Measurements from ENCODE around the genes GCH1 and SOCS4.

DNA sequence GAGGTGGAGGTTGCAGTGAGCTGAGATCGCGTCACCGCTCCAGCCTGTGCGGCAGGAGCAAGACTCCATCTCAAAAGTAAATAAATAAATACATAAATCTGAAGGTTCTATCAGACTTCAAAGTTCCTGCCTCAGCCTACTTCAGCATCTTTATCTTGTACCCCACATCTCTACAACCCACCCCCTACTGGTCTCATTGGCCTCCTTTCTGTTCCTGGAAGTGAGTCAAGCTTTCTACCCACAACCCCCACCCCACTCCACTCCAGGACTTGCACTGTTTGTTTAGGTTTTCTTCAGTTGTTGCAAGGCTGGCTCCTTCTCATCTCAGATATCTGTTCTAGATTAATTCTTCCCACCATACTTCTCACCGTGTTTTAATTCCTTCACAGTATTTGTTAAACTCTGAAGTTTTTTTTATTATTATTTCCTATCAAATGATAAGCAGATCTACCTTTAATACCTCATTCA, 695 bp upstream of the PSMC6 start:
- PRO-cap: no peak

- PRO-cap: bidirectional peak, plus-strand start at chr14:52791785, minus-strand start at chr14:52791607; bidirectional peak, plus-strand start at chr14:52792167, minus-strand start at chr14:52792086
Observed at GRCh38 chr14:52791723-52792393, 451 bp upstream of the GNPNAT1 start.

DNA sequence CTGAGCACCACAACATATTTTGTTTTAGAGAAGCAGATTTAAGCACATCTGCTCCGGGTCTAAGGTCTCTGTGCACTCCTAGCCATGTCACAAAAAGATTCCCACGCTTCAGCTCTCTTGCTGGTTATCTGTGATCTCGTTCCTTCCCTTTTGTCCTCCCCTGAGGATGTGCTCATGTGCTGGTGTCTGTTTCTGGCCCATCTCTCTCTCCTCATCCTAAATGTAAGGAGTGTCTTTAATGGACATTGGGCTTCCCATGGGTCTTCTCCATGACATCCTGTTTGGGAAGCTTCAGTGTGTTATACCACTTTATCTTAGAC, 53.7 kb upstream of the GNPNAT1 start:
- PRO-cap: no peak

DNA sequence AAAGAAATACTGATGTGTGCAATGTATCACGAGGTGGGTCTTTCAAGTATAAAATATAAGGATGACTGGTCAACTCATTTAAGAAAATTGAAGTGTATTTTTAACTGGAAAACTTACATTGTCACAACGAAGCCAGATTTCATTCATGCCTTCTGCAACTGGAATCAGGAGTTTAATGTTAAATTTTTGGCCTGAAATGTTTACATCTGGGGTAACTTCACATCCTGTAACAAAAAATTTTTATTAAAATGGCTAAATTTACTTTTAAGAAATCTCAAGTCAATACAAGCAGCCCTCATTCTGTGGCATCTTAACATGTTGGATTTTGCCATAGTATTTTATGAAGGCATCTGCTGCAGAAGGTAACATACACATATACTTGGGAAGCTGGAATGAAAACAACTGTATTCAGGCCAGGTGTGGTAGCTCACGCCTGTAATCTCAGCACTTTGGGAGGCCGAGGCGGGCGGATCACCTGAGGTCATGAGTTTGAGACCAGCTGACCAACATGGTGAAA, 73.3 kb upstream of the GNPNAT1 start:
- PRO-cap: no peak

DNA sequence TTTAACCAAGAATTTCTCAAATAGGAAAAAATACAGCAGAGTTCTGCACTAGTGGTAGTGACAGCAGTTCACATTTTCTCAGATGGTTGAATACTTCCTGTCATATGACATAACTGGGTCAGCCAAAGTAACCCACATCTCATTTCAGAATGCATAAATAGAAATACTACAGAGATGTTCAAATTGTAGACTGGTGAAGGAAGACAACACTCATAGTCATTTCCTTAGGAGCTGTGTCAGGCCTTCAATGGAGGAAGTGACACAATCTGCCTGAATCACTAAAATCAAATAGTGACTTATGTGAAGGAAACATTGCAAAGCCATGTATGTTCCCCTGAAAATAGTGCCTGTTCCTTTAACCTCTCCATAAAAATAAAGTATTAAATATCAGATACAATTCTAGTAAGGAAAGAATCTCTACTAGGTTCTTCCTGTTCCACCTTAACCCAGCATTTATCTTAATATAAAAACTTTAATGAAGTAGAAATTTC, 32.3 kb downstream of the FERMT2 start:
- PRO-cap: no peak

DNA sequence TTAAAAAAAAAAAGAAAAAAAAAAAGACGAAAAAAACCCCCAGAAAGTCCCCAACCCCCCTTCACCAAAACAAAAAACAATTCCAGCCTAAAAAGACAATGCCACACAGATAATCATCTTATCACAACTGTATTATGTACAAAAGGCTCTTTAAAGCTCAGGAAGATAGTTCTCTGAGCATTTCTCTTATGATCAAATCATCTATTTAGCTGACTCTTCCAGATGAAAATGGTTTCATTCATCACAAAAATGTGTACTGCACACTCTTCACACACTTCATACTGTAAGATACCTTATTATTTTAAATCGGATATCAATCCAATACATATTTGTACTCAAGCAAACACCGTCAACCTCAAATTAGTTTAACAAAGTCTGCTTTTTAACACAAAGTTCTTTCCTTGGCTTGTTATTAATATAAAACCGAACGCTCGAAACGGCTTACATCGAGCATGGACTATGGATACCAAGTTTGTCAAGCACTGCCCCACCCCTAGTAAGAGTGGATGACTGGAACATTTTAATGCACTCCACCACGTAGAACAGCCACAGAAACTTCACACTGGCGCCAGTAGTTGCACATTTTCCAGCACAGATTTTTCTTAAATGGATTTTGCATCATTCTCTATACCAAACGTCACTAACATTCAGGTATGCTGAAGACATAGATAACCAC, 1.3 kb downstream of the FERMT2 start:
- PRO-cap: unidirectional peak, plus-strand start at position 526 of the sequence

- PRO-cap: no peak
Observed at GRCh38 chr14:53367787-53368254, 214.7 kb upstream of the DDHD1 start.

GRCh38 chr14:53951677-53952896, 4.5 kb downstream of the BMP4 start:
- PRO-cap: no peak

DNA sequence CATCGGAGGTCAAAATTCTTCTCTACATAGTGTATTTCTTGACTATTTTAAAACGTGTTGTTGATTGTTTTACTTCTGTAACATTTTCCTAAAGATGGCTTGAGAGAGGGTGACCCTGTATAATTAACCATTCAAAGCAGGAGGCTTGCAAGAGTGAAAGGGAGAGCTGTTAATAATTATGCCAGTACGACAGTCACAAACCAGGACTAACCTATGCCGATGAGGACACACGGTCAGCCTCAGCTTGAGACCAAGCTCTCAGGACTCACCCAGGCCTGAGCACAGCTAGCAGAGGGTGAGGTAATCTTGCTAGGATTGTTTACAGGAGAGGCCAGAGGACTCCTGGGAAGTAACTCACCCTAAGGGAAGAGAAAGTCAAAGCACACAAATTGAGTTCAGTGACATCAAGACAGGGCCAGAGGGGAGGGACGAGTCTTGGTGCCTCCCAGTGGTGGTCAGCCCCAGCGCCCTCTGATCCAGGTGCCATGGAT, 29.8 kb upstream of the CDKN3 start:
- PRO-cap: unidirectional peak, plus-strand start at position 415 of the sequence

GRCh38 chr14:54440066-54440804, 939 bp downstream of the CNIH1 start:
- PRO-cap: no peak

GRCh38 chr14:54569860-54570804, 3.2 kb downstream of the SAMD4A start:
- PRO-cap: no peak

DNA sequence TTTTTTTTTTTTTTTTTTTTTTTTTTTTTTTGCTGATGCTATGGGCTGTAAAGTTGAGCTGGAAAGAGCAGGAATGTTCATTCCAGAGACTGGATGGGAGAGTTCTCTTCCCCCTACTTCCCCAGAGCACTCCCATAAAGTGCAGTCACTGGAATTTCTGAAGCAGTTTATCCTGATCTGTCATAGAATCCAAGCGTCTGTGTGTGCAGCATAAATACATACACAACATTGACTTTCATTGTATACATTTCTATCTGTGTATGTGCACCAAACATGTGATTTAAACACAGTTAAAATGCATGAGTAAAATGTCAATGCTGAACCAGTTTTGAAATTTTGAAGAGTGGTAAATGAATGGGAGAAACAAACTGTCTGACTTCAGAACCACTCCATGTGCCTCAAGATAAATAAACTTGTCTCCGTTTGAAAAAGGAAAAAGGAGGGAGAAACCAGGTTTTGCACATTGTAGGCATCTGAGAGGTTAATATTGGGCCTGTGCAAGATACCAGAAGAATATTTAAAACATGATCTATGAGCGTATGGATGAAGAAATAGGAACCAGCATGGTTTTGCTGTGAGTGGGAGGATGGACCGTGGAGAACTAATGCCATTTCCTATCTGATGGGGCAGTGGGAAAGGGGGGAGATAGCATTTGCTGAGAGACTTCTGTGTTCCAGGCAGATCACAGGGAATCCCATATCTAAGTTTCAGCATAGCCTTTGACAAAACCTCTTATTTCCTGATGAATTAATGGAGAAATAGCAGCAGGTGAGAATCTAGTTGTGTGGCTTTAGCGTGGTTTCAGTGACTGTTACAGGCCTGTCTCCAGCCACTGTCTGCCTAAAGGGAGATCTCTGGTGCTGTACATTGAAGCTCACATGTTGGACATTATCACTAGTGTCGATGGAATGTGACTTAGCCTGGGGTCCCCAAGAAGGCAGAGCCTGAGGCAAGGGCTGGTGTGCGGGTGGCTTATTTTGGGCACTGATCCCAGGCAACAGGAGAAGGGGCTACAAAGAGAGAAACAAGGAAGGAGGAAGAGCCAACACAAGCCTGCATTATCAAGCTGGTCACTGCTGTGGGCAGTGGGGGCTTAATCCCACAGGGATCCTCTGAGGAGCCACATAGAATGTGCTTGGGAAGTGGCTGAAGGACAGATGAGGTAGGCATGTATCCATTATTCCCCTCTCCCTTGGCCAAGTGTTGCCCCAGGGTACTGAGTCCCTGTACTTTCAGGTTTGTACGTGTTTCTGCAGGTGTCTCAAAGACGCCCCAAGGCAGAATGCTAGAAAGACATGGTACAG, 9.5 kb downstream of the SAMD4A start:
- PRO-cap: no peak

DNA sequence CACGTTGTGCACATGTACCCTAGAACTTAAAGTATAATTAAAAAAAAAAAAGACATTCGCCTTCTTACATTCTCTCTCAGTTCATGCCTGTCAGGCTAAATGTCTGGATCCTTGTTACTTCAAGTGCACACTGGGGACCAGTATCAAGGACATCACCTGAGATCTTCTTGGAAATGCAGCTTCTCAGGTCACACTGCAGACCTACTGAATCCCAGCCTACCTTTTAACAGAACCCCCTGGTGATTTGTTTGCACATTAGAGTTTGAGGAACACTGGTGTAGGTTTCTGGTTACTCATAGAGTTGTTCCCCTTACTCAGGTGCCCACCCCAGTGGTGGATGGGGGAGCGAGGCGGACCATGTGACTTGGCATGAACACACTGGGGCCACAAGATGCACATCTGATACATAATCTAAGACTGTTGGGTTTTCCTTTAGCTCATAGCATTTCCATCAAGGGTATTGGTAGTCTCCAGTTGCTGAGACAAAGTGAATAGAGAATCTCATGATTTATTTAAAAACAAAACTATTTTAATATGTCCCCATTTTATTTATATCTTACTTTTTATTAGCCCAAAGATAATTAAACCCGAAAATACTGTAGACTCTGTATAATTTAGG, 35.9 kb downstream of the SAMD4A start:
- PRO-cap: no peak

GRCh38 chr14:54652013-54652876, 85.3 kb downstream of the SAMD4A start:
- PRO-cap: no peak

- PRO-cap: unidirectional peak, plus-strand start at chr14:54684409
Observed at GRCh38 chr14:54684169-54685008, 117.5 kb downstream of the SAMD4A start.

DNA sequence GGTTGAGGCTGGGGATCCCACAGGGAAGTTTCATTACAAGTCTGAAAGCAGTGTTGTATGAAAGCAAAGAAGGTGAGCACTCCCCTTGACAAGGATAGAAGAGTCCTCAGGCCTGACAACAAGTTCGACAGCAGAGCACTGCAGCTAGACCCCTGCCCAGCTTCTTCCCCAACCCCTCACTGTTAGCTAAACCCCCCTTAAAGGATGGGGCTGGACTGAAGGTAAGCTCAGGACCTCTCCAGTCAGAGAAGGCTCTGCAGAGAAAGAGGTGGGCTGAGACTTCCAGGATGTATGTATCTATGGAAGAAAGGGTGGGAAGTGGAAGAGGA, 43.5 kb downstream of the GCH1 start:
- PRO-cap: no peak

DNA sequence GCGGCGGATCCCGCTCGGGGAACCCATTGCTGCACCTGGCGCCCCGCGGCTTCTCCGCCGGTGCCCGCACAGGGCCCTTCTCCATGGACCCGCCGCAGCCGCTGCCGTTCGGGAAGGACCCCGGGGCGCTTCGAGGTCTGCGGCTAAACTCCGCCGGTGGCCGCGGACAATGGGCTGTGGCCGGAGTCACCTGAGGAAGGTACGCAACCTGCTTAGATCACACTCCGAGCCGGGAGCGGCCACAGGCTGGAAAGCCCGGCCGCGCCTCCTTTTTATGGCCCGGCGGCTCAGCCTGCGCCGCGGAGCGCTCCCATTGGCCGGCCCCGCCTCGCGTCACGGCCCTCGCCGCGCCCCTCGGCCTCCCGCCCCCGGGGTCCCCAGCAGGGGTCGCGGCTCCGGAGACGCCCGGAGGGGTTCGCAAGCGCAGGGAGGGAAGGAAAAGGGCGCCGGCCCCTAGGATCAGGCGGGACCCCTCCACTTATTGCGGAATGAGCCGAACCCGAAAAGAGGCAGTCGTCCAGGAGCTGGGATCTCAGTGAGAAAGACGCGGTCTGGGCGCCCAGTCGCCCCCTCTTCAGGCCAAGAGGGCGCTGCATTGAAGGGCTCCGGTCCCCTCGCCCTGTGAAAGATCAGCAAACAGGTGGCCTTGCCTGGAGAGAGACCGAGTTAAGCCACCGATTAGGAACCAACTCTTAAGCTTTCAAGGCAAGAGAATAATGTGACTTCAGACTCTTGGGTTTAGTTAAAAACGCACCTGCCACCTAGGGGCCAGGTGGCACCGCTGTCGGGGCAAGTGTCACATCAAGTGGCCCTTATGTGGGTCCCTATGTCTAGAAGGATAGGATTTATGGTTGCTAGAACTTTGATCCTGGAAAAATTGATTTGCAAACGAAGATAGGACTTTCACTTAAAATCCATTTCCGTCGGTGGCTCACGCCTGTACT, at the start of gene GCH1:
Gene GCH1, minus strand, starts transcription at position 248 of the 944 bp plus-strand sequence.
- PRO-cap: bidirectional peak, plus-strand start at position 400 of the sequence, minus-strand start at position 243 of the sequence

GRCh38 chr14:55026918-55027911, at the start of gene SOCS4:
SOCS4 (plus strand) TSS chr14:55027236.
- PRO-cap: bidirectional peak, plus-strand start at chr14:55027241, minus-strand start at chr14:55027051

- PRO-cap: no peak
Observed at GRCh38 chr14:55058812-55059518, 7.5 kb downstream of the MAPK1IP1L start.

GRCh38 chr14:55059528-55059898, 8.1 kb downstream of the MAPK1IP1L start:
- PRO-cap: no peak

All from penis (tissue), 1 donor.